Mammary epithelial cell (primary cell): ENCODE measurements around the genes OR8D4, OR10G6, OR8G5 and PANX3.

GRCh38 chr11:122743887-122744462 is 88.5 kb downstream of the UBASH3B start:
- CAGE, long polyA plus RNA, result no peak
- RRBS, result no CpG with 5 or more reads among the region's 10 CpGs

DNA sequence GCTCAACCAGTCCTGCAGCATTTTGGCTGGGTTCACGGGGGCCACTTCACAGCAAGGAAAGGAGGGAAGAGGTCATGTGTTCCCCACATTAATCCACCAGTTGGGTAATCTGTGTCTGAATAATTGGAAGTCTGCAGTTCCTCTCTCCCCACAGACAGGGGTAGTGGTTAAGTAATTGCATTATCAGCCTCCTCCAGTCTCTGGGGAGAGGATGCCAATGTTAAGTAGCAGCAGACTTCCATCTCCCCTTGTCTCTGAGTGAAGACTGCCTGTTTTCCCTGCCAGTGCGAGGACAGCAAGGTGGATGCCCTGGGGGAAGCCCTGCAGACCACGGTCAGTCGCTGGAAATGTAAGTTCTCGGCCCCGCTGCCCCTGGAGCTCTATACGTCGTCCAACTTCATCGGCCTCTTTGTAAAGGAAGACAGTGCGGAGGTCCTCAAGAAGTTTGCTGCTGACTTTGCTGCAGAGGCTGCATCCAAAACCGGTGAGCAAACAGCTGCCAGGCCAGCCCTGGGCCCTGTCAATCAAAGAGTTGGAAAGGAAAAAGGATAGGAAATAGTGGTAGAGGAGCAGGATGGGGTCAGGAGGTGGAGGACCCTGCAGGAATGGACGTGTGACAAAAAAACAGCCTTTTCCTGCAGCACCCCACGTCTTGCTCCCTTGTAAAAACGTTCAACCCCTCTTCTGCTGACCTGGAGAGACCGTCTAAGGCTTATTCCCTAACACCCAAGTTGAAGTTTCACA is 58.9 kb upstream of the CRTAM start:
- CAGE, long polyA plus RNA, result no peak
- RRBS, result no CpG with 5 or more reads among the region's 15 CpGs

GRCh38 chr11:123003325-123003847 is 21.8 kb upstream of the BSX start:
- CAGE, long polyA plus RNA, result no peak
- RRBS, result no CpG with 5 or more reads among the region's 7 CpGs

GRCh38 chr11:123159095-123159673 is 35.9 kb downstream of the CLMP start:
- CAGE, long polyA plus RNA, result no peak
- RRBS, result no CpG with 5 or more reads among the region's 11 CpGs

- CAGE, long polyA plus RNA, result no peak
- RRBS, result no CpG with 5 or more reads among the region's 5 CpGs
These were observed 109.9 kb upstream of the GRAMD1B start for GRCh38 chr11:123320240-123320507.

- CAGE, long polyA plus RNA, result no peak
- RRBS, result no CpG with 5 or more reads among the region's 10 CpGs
These were observed 66.0 kb upstream of the GRAMD1B start for GRCh38 chr11:123364061-123364520.

- CAGE, long polyA plus RNA, result no peak
- RRBS, result no CpG with 5 or more reads among the region's 6 CpGs
These were observed 35.9 kb downstream of the GRAMD1B start for GRCh38 chr11:123466000-123466397.

DNA sequence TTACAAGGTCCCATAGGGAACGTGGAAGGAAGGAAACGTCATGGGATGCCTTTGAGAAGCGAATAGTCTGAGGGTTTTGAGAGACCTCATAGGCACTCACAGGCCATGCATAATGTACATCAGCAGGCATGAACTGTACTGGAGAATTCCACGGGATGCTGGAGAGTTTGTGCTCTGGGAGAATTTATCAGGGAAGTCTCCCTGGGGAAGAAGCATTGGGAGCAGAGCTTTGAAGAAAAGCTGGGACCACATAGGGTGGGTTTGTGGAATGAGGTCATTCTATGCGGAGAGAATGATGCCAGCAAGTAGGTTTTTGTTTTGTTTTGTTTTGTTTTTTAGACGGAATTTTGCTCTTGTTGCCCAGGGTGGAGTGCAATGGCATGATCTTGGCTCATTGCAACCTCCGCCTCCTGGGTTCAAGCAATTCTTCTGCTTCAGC is 112.1 kb downstream of the SCN3B start:
- CAGE, long polyA plus RNA, result no peak
- RRBS, result no CpG with 5 or more reads among the region's 7 CpGs

DNA sequence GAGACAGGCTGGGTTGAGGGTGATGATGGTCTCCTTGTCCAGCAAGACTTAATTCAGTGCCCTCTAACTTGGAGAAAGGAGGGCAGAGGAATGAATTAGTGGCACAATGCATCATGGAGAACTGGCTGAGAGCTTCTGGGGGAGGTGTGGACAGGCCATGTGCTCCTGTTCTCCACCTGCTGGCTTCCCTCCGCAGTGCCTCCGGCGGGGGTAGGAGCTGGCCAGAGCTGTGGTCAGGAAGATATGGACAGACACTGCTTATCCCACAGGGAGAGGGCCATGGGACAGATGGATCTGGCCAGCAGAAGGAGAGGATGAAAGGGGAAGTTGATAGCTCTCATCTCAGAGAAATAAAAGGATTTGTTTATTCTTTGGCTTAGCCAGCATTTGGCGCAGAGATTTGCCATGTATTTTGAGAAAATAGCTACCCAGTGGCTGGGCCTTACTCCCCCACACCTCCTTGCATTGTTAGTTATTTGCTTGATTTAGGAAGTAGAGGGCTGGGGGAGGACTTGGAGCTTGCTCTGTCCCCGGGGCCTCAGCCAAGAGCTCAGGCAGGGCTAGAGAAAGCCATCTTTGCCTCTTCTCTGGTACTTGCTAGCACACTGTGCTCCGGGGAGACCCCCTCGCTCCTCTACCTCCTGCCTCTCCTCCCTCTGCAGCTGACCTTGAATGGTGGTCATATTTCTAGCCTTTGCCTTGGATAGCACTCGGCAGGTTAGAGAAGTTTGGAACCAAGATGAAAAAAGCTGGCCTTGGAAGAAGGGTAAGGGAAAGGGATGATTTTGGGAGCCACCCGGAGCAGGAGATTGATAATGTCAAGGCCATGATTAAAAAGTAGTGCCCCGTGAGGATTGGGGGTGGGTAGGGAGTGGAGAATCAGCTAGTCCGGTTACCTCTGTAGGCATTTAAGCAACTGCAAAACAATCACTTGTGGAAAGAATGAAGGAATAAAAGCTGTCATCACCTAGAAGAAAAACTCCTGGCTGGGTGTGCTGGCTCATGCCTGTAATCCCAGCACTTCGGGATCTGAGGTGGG is 93.0 kb downstream of the SCN3B start:
- CAGE, long polyA plus RNA, result no peak
- RRBS, result 84% methylated on average over 4 of the region's 12 CpGs

DNA sequence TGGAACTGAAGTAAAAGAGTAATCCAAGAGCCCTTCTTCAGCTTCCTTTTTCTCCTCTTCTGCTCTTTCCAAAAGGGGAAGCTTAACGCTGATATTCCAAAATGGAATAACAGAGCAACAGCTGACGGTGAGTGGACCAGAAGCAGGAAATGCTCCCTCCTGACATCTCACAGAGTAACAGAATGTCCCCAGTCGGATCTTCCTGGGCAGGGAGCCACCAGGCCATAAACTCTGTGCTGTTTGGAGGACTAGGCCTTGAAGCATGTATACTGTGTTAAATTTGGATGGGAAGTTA is 920 bp upstream of the SCN3B start:
- CAGE, long polyA plus RNA, result no peak
- RRBS, result no CpG with 5 or more reads among the region's 3 CpGs

- CAGE, long polyA plus RNA, result no peak
- RRBS, result no CpG with 5 or more reads among the region's 8 CpGs
These were observed 859 bp upstream of the ZNF202 start for GRCh38 chr11:123742236-123742801.

DNA sequence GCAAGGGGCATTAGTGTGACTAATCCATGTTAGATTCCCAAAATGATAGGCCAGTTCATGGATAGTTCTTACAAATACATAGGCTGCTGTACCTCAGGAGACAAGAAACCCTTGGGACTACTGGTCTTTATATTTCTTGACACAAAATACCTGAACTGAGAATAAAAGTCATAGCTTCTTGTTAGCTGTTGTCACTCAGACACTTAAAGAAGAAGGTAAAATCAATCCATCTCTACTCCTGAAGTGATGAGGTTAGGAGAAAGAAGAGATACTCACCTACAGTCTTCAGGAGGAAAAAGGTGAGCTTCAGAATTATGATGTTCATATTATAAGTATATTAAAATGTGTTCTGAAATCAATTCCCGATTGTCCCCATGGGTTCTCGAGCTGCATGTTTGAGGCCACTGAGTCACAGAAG is at the start of gene OR8D4:
Gene OR8D4, plus strand, starts transcription at position 209 of the 418 bp plus-strand sequence.
- CAGE, long polyA plus RNA, result no peak
- RRBS, result no CpG with 5 or more reads among the region's 2 CpGs

GRCh38 chr11:123994986-123995600 is at the start of gene OR10G6:
Gene OR10G6 (minus strand): TSS chr11:123995161.
- CAGE, long polyA plus RNA, result no peak
- RRBS, result no CpG with 5 or more reads among the region's 2 CpGs

GRCh38 chr11:124256261-124256590 is at the start of gene OR8G5:
Gene OR8G5 (plus strand): TSS chr11:124256376.
- CAGE, long polyA plus RNA, result no peak
- RRBS, result no CpG with 5 or more reads among the region's 3 CpGs

- CAGE, long polyA plus RNA, result no peak
- RRBS, result no CpG with 5 or more reads among the region's 5 CpGs
These were observed at the start of gene PANX3 for GRCh38 chr11:124611267-124611589. Gene PANX3 (plus strand): TSS chr11:124611428.

DNA sequence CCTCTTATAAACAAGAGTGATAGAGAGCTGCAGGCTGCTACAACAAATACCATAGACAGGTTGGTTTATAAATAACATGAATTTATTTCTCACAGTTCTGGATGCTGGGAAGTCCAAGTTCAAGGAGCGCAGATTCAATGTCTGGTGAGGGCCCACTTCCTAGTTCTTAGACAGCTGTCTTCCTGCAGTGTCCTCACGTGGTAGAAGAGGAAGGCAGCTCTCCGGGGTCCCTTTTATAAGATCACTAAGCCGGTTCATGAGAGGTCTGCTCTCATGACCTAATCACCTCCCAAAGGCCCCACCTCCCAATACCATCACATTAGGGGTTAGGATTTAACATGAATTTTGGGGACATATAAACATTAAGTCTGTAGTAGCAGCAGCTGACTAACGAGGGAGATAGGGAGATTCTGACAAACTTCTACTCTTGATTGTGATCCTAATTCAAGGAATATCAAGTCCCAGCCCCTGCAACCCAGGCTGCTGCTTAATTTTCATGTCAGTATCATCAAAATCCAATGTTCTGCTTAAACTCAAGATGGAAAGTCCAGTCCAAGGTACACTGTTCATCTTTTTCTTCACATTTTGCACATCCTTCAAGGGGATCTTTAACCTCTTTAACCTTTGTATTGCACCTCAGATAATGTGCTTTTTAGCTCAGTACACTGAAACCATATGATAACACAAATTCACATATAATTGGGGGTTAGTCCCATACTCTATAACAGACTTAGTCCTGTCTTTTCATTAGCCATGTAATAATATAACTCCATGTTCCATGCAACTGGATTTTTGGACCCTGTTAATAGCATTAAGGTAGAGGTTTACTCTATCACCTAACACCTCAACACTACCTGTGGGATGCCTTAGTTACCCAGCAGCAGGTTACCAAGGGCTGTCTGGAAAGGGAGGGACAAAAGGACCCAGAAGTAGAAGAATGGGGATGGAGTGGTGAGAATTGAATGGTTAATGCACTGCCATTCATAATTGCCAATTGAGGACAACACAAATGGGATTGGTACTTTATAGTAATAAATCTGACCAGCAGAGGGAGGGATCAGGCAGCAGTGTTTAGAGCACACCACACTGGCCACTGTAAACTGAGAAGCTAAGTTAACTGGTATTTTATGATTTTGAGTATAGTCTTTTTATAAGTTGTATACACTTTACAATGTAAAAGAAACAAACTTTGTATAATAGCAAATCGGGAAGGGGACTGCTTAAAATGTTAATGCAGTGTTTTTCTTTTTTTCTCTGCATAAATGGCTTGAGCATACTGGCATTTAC is 10.3 kb downstream of the TBRG1 start:
- CAGE, long polyA plus RNA, result no peak
- RRBS, result no CpG with 5 or more reads among the region's 6 CpGs

GRCh38 chr11:124643247-124644261 is 20.9 kb downstream of the TBRG1 start:
- CAGE, long polyA plus RNA, result no peak
- RRBS, result no CpG with 5 or more reads among the region's 9 CpGs

DNA sequence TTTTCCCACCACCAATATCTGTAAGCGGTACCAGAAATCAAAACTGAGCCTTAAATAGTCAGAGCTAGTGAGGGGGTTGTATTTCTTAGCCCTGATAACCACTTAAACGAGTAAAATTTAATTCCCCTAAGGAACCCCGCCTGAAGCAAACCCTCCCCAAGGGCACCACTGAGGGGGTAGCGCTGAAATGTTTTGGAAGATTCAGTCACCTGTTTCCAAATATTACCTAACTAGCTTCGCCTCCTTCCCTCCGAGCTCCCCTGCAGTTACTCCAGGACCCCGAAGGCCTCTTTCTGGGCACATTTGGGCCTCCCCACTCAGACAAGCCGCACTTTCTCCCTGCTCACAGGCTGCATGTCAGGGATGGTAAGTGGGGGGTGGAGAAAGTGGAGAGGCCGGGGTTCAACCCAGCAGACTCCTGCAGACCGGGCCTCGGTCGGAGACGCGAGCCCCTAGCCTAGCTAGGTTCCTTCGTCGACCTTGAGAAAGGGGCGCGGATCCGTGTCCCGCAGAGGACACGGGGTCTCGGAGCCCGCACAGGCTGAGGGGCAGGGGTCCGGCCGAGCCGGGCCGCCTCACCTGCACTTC is 382 bp downstream of the SIAE start:
- CAGE, long polyA plus RNA, result no peak
- RRBS, result 4% methylated on average over 2 of the region's 27 CpGs

DNA sequence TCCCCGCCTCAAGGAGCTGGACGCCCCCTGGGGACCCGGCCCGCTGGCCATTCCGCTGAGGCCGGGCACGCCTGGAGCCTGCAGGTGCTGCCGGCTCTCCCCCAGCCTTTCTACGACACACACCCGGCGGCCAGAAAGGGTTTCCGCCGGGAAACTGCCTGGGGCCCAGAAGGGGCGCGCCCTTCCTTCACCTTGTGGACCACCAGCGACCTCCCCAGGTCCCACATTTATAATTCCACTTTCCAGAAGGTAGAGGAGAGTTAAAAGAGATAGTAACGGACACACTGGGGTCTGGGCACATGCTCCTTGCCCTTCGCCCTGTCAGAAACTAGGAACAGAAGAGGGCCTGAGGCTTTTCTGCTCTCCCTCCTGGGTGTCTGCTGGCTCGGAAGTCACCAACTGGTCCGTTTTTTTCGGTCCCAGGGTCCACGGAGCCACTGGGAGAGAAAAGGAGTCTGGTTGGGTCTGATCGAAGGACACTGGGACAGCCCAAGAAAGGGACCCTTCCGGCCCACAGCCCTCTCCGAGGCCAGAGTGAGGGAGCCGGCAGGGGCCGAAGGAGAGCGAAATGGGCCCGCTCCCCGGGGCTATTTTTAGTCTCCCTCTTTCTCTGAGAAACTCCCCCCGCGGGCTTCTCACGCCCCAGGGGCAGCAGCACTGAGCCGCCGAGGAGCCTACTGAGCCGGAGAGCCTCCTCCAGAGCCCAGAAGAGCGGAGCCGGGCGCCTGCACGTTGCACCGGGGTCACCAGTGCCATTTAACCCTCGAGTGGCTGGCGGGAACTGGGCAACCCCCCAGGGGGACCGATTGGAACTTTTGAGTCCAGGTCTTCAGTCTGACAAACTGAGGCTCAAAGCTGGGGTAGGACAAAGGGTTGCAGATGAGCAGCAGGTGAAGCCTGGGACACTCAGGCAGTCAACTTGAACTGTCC is 2.0 kb downstream of the ESAM start:
- CAGE, long polyA plus RNA, result no peak
- RRBS, result 61% methylated on average over 11 of the region's 44 CpGs

- CAGE, long polyA plus RNA, result no peak
- RRBS, result no CpG with 5 or more reads among the region's 3 CpGs
These were observed 33.5 kb downstream of the CCDC15 start for GRCh38 chr11:124987264-124988106.